ENCODE measurements around a stretch of chr9.

DNA sequence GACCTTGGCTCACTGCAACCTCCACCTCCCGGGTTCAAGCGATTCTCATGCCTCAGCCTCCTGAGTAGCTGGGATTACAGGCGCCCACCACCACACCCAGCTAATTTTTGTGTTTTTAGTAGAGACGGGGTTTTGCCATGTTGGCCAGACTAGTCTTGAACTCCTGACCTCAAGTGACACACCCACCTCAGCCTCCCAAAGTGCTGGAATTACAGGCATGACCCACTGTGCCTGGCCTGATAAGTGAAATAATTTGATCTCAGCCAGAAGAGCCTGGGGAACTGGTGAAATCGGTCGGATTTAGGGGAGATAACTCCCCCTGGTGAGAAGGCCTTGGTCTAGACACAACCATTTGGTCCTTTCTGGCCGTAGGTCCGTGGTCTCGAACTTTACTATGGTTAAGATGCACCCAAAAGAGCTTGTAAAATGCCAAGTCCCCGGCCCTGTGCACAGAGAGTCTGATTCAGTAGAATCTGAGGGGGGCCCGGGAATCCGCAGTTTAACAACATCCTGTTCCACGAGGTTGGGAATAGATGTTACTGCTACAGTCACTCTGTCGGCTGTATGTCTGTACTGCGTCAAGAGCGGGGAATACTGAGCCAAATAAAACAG is 140.8 kb downstream of the C9orf50 start:
- RRBS, result no CpG with 5 or more reads among the region's 16 CpGs

DNA sequence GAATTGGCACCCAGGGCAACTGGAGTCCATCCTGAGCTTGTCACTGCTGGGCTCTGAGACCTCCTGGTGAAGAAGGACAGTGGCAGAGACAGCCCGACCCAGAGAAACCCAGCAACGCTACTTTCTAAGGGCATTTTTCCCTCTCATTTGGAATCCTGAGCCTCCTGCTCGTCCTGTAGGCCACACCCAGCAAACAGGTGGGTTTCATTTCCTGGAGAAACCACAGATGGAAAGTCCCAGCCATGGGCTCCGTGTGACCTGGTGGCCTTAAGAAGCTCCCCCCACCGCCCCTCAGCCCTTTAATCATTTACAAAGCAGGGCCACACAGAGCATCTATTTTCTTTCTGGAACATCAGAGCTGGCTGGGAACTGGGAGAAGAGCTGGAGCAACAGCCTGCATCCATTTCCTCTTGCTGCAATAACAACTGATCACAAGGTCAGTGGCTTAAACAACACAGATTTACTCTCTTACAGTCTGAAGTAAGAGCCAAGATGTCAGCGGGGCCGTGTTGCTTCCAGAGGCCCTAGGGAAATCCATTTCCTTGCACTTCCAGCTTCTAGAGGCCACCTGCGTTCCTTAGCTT is 40.7 kb downstream of the C9orf50 start:
- RRBS, result no CpG with 5 or more reads among the region's 8 CpGs

DNA sequence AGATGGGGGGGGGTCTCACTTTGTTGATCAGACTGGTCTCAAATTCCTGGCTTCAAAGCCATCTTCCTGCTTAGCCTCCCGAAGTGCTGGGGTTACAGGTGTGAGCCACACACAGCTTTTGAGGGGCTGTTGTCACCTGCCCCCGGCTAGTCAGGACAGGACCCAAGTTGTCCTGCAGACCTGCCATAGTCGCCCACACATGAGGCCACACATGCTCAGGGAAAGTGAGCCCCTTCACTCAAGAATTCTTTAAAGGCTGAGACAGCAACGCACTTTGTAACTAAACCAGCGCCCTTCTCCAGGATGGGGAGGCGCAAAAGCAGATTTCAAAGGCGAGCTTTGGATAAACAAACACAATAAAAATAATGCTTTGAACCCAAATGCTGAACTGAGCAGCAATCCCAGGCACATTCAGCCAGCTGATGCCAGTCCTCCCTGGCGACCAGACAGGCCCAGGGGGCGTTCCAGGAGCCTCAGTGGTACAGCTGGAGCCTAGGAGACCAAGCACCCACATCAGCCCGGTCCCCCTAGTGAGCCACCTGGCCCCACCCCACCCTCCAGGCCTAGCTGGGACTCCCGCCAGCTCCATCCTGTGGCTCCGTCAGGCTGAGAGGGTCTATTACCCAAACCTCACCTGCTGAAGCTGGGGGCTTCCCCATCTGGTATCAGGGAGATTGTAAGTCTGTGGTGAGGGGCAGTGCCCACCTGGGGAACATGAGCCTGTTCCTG is 17.0 kb downstream of the C9orf50 start:
- RRBS, result no CpG with 5 or more reads among the region's 12 CpGs

DNA sequence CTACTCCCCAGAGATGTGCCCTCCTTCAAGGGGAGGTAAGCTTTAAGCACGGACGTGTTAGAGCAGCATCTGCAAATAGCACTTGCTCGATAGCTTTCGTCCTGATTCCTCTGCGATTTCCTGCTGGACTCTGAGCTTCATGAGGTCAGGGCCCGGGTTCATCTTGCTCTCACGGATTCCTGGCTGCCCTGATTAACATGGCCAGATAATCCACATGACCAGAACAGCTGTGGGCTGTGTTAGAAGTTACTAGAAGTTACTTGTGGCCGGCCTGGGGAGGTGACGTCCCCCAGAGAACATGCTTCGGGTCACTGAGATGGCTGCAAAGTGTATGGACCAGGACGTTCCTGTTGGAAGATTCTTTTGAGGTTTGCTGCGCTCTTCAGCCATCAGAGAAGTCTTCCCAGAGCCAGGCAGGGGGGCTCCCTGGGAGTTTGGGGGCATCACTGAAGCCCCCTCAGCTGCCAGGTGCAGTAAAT is 14.4 kb downstream of the C9orf50 start:
- RRBS, result no CpG with 5 or more reads among the region's 12 CpGs

- RRBS, result no CpG with 5 or more reads among the region's 15 CpGs
Observed at GRCh38 chr9:129836223-129836893, 1.1 kb downstream of the USP20 start.

DNA sequence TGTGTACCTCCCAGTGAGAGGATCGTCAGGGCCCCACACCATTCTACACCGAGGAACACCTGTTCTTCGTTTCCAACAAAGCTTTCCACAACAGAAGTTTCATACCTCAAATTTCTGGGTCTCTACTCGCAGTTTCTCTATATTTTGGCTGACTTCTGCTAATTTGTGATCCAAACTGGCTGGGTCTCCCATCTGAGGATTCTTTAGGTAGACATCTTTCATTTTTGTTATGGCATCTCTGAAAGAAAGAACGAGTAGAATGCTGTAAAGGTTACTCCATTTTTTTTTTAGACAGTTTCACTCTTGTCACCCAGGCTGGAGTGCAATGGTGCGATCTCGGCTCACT is 67.5 kb downstream of the USP20 start:
- RRBS, result no CpG with 5 or more reads among the region's 7 CpGs

DNA sequence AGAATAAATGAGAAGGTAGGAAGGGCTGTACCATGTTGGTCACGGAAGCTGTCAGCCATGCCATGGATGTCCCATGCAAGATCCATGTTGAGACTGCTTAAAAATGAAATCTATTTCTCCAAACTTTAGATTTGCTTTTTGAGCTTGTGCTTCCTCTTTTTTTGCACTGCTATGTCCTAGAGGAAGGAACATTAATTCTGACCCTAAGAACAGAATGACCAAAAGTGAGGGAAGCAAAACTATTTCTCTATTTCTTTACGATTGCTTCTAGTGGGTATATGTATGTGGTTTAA is 84.5 kb downstream of the USP20 start:
- RRBS, result no CpG with 5 or more reads among the region's 2 CpGs

DNA sequence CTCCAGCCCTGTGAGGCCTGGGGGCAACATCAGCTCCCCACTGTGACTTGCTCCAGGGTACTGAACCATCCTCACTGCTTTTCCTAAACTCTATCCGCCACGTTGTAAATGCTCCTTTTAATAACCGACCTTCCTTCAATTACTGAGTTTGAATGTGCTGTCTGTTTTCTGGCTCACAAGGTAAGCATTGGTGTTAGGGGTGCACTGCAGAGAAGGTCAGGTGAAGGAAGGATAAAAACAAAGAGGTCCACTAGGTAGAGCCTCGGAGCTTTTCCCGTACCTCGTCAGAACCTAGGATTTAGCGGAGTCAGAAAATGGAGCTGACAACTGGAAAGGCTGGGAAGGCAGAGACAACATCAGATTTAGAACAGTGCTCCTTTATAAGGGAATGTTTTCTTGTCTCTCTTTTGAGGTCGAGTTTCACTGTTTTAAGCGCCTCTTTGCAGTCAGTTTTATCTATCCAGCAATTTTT is 80.7 kb downstream of the FNBP1 start:
- RRBS, result no CpG with 5 or more reads among the region's 9 CpGs

DNA sequence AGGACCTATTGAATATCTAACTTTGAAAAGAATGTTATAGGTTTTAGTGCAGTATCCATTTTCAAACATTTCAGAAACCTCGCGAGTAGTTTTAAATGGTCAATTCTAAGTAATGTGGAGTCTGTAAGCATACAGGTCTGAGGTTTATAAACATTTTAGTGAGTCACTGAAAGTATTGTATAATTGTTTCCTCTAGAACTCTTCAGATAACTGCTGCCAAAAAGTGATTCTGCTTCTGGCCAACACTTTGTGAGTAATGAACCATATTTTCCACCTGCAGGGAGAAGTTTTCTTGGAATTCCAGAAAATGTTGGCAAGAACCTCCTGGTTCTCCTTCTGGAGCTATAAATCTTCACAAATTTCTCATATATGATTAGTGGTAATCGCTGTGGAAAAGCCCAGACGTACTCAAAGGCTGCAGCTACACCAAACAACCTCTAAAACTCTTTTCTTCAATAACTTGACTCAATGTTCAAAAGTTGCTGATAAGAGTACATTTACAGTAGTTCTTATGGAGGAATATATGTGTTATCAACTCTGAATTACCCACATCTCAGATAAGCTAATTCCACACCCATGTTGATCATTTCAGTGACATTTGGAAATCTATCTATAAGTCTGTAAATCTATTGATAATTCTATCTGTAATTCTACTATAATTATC is 74.2 kb downstream of the FNBP1 start:
- RRBS, result no CpG with 5 or more reads among the region's 4 CpGs

DNA sequence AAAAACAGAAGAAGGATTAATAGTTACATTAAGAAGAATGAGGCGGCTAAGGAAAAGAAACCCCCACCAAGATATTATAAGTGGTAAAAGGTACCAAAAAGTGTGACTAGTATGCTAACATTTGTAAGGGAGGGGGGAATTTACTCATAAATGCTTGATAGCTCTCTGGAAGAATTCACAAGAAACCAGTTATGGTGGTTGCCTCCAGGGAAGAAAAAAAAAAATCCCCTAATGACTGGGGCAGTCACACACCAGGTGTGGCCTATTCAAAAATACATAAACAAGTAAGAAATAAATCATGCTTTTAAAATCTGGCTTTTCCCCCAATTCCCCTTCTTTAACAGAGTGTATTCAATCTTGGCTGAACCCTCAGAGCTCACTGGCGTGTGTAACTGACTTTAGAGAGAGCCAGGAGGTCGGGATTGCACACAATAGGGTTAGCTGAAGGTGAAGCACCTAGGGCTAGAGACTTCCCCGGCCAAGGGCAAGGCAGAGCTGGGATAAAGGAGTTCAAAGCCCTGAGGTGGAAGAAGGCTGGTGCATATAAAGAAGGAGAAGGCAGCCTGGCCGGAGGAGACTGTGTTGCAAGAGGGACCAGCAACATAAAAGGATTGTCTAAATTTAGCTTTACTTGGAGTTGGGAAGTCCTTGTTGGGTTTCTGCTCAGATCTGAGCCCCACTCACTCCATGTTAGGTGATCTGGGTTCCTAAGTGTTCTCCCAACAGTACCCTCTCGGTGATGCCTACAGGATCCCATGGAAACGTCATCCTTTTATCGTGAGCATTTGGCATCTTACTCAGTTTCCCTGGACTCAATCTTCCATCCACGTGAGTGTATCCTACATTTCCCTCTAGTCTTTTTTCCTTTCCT is 19.8 kb downstream of the FNBP1 start:
- RRBS, result no CpG with 5 or more reads among the region's 9 CpGs

DNA sequence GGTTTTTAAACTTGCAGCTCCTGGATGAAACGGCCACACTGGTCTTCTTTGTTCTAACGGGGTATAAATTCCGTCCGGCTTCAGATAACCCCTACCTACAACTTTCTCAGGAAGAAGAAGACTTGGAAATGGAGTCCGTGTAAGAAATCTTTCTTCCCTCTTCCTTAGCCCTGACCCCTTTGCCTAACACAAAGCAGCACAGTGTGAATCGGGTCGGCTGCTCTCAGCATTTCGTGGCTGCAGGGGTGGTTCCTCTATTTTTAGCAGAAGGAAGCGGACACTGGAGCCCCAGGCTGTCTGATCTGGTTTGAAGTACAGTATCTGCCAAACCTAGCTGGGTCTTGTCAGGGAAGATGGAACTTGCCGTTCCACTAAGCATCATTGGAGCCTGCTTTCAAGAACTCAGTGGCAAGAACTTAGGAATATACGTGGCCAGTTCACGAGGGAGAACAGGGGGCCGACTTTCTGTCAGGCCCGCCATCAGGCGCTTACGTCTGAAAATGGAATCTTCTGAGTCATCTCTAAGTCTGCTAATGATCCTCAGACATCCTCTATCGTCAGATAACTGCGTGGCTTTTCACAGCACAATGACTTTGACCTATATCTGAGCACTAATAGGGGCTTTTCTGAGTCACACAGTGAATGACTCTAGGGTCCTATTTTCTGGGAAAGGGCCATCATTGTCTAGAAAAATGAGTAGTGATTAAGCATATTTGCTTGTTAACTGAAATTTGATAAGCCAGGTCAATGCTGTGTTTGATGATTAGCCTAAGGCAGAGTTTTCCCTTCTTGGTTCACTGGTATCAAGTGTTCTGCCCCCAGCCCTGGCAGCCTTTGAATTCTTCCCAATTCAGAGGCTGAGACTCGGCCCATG is 43.3 kb upstream of the NCS1 start:
- RRBS, result no CpG with 5 or more reads among the region's 19 CpGs

GRCh38 chr9:130187017-130187802 is 15.0 kb downstream of the NCS1 start:
- RRBS, result no CpG with 5 or more reads among the region's 25 CpGs

- RRBS, result 96% methylated on average over 3 of the region's 19 CpGs
Observed at GRCh38 chr9:130207540-130208398, 35.6 kb downstream of the NCS1 start.

DNA sequence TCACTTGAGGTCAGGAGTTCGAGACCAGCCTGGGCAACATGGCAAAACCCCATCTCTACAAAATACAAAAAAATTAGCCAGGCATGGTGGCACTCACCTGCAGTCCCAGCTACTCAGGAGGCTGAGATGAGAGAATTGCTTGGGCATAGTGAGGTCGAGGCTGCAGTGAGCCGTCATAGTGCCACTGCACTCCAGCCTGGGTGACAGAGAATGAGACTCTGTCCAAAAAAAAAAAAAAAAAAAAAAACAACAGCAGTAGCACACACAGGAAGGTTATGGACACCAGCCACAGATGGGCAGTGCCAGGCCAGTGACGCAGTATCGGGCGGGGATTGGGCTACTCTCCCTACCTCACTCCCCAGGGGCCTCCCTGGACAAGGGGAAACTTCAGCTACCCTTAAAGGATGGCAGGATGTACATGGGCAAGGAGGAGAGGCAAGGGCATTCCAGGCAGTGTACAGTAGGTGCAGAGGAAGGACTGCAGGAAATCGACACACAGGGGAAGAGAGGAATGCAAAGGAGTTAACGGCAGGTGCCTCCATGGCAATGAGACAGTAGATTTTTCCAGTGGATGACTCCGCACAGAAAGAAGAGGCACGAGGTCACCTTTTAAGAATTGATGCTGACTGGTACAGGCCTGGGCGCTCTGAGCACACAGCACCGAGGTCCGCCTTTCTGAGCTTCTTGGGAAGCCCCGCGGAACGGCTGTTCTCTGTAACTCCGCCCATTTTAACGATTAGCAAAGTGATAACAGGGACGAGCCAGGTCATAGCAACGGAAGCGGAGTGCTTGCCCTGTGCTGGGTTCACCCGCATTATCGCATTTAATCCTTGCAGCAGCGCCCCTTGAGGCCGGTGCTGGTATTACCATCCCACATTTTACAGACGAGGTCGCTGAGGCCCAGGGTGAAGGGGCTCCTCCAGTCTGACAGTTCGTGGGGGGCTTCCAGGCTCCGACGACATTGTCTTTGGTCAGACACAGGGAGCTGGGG is 22.7 kb upstream of the HMCN2 start:
- RRBS, result no CpG with 5 or more reads among the region's 30 CpGs

DNA sequence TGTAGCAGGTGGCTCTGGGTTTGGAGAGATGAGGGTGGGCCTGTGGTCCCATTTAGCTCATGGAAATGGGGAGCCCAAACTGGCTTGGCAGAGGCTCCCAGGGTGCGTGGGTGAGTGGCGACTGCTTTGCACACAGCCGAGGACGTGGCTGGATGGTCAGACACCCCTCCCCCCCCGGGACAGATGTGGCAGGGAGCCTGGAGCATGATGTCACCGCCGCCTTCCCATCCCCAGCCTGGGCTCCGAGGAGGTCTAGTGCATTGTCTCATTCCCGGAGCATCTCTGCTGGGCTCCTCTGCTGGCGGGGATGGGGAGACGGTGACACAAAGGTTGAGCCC is 35.9 kb downstream of the HMCN2 start:
- RRBS, result no CpG with 5 or more reads among the region's 11 CpGs

DNA sequence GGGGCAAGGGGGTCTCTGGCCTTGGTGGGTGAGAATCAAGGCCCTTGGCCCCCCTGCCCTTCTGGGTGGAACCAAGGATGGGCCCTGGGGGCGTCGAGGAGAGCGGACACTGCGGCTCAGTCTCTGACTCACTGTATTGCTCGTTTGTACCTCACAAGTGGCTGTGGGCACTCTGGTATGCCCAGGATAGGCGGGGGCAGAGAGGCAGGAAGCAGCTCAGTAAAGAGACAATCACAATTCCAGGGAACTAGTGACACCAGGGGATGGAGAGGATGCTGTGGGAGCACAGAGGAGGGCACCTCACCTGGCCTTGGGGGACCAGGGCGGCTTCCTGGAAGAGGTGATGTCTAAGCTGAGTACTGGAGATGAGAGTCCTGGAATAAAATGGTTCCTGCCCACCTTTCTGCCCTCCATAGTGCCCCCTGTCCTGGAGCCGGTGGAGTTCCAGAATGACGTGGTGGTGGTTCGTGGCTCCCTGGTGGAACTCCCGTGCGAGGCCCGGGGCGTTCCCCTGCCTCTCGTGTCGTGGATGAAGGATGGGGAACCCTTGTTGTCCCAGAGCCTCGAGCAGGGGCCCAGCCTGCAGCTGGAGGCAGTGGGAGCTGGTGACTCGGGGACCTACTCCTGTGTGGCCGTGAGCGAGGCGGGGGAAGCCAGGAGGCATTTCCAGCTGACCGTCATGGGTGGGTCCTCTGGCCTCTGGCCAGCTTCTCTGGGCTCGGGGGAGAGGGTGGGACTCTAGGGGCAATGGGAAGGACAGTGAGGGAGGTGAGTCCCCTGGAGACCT is 51.2 kb upstream of the ASS1 start:
- RRBS, result 81% methylated on average over 6 of the region's 23 CpGs

- RRBS, result no CpG with 5 or more reads among the region's 21 CpGs
Observed at GRCh38 chr9:130394647-130395407, 49.9 kb upstream of the ASS1 start.

DNA sequence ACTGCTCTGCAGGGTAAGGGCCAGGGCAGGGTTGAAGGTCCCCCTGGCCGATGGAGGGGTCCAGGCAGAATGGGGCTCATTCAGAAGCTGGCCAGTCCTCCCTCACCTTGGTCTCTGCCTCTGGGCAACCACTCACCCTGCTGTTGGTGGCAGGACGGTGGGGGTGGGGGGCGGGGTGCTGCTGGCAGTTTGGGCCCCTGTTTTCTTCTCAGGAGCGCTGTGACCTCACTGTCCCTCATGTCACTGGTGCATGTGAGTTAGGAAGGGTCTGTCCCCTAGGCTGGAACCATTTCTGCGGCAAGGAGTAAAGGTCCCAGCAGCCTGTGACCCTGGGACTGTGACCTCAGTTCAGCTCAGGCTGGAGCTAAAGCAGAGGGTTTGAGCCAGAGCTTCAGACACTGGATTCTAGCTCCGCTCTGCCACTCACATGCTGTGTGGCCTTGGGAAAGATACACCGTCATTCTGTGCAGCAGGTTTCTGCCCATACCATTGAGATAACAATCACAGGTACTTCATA is 1.8 kb upstream of the ASS1 start:
- RRBS, result no CpG with 5 or more reads among the region's 7 CpGs

GRCh38 chr9:130499655-130500416 is 55.1 kb downstream of the ASS1 start:
- RRBS, result 63% methylated on average over 2 of the region's 11 CpGs

DNA sequence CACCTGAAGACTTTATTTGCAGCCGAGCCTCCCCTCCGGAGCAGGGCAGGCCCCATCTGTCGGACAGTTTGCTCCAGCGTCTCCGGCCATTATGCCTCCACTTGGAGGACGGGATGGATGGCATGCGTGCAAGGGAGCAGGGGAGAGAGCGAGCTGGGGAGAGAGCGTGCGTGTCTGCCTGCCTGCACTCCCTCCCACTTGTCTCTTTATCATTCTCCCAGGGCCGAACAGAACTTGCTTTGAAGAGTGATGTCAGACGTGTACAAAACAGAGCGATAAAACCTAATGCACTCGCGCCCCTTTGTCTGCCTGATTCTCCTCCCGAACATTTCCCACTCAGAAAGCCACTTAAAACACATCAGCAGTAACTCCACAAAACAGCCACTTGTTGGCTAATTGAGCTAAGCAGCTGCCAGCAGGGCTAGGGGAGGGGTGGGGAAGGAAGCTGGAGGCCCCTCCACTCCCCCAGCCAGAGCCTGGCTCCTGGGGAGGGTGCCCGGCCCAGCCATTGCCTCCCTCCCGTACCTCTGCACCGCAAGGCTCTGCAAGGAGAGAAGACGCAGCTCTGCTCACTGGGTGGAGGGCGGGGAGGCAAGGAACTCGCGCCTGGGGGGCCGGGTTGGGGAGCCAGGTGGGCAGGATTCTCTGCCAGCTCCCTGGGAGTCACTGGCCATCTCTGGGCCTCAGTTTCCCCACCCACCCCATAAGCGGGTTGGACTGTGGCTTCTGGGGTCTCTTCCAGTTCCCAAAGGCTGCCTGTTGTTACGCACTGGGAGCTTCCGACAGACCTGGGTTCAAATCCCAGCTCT is 43.3 kb upstream of the FUBP3 start:
- RRBS, result 4% methylated on average over 4 of the region's 27 CpGs